ENCODE results near the genes ZMYM1, AGO1 and CSF3R.

- RRBS = no CpG with 5 or more reads among the region's 8 CpGs
These were observed 1.0 kb downstream of the GJB3 start for GRCh38 chr1:34781995-34782487.

- RRBS = 4% methylated on average over 7 of the region's 50 CpGs
These were observed at the start of gene ZMYM1 for GRCh38 chr1:35079095-35079933. Gene ZMYM1 (plus strand): TSS chr1:35079385.

- RRBS = no CpG with 5 or more reads among the region's 4 CpGs
These were observed 10.9 kb downstream of the SFPQ start for GRCh38 chr1:35181857-35182710.

GRCh38 chr1:35360271-35361465 lies 92.2 kb downstream of the ZMYM4 start:
- RRBS = no CpG with 5 or more reads among the region's 4 CpGs

GRCh38 chr1:35452005-35452501 lies 105.2 kb downstream of the KIAA0319L start:
- RRBS = no CpG with 5 or more reads among the region's 2 CpGs

DNA sequence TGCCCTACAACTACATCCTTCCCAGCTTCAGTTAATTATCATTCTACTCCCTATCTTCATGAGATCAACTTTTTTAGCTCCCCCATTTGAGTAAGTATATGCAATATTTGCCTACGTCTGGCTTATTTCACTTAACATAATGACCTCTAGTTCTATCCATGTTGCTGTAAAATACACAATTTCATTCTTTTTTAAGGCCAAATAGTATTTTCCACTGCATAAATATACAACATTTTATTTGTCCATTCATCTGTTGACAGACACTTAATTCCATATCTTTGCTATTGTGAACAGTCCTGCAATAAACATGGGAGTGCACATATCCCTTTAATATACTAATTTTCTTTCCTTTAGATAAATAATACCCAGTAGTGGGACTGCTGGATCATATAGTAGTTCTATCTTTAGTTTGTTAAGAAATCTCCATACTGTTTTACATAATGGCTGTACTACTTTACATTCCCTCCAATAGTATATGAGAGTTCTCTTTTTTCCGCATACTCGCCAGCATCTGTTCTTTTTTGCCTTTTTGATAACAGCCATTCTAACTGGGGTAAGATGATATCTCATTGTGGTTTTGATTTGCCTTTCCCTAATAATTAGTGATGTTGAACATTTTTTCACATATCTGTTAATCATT lies 32.1 kb downstream of the KIAA0319L start:
- RRBS = no CpG with 5 or more reads among the region's 3 CpGs

DNA sequence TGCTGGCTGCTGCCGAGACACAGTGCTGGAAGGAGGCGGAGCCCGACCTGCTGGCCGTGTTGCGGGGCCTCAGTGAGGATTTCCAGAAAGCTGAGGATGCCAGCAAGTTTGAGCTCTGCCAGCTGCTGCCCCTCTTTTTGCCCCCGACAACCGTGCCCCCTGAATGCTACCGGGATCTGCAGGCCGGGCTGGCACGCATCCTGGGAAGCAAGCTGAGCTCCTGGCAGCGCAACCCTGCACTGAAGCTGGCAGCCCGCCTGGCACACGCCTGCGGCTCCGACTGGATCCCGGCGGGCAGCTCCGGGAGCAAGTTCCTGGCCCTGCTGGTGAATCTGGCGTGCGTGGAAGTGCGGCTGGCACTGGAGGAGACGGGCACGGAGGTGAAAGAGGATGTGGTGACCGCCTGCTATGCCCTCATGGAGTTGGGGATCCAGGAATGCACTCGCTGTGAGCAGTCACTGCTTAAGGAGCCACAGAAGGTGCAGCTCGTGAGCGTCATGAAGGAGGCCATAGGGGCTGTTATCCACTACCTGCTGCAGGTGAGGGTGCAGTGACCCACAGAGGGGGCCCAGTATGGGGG lies 3.2 kb downstream of the NCDN start:
- RRBS = 92% methylated on average over 7 of the region's 27 CpGs

DNA sequence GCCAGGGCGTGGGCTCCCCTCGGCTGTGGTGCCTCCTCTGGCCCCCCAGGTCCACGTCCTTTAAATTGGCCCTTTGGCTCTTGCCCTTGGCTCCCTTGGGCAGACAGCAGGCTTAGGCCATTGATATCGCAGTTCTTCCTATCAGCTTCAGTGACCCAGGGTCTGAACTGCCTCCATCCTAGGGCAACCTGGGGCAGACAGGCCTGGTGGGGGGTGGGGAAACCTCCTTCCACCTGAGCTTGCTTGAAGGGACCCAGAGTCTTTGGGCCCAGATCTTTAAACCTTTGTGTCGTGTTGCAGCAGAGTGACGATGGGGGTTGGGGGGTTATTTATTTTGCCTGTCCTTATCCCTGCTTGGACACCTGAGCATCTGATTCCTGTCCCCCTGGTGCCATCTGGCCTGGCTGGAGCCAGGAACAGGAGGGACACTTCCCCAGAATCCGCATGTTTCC lies 7.0 kb upstream of the TFAP2E start:
- RRBS = no CpG with 5 or more reads among the region's 7 CpGs

DNA sequence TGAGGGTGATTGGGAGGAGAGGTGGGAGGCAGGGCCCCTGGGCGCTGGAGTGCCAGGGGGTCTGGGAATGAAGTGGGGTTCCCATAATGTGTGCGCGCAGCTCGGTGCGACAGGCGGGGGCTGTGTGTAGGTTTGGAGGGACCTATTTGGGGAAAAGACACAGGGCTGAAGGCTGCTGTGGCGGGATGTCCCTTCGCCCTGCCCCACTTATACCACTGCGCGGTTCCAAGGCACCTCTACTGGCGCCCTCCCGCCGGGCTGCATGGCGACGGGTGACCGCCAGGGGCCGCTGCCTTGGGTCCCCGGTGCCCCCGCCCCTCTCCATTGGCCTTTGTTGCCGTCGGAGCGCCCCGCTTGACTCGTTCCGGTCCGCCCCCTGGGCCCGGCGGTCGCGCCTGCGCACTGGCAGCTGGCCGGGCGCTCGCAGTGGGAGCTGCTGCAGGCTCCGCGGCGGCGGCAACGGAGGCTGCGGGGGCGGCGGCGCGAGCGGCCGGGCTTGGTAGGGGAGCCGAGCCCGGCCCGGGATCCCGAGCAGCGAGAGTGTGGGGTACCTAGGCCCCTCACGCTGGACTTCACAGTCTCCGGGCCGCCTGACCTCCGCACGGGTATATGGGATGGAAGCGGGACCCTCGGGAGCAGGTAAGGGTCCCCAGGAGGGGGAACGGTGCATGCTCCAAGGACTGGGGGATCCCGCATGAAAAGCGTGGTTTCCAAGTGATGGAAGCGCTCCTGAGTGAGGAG lies at the start of gene AGO1:
Gene AGO1 (plus strand): TSS at position 402 of the 741 bp plus-strand sequence.
- RRBS = 3% methylated on average over 31 of the region's 62 CpGs

DNA sequence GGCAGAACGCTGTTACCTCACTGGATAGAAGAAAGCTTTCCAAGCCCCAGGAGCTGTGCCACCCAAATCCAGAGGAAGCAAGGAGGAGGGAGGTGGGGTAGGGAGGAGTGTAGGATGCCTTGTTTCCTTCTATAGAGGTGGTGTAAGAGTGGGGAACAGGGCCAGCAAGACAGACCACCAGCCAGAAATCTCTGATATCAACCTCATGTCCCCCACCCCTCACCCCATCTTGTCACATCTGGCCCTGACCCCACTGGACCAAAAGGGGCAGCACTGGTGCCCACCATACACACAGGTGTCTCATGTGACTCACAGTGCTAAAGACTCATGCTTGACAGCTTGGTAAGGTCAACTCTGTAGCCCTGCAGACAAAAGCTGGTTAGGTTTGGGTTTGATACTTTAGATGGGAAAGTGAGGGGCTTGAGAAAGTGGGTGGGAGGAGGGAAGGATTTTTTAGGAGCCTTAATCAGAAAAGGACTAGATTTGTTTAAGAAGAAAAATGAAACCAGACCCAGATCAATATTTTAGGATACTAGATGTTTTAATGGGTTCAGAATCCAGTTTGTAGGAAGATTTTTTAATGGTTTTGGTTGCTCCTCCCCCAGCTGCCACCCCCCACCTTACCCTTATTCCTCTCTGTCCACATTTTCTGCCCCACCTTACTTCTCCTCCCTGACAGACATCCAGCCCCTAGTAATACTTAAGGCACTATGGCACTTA lies 11.1 kb upstream of the AGO3 start:
- RRBS = no CpG with 5 or more reads among the region's 1 CpG

GRCh38 chr1:36115027-36115694 lies 9.9 kb downstream of the COL8A2 start:
- RRBS = 98% methylated on average over 4 of the region's 23 CpGs

- RRBS = no CpG with 5 or more reads among the region's 8 CpGs
These were observed 1.6 kb upstream of the TRAPPC3 start for GRCh38 chr1:36150628-36151451.

GRCh38 chr1:36175115-36175861 lies 19.3 kb downstream of the MAP7D1 start:
- RRBS = no CpG with 5 or more reads among the region's 4 CpGs

- RRBS = no CpG with 5 or more reads among the region's 2 CpGs
These were observed 7.0 kb downstream of the THRAP3 start for GRCh38 chr1:36231244-36231666.

DNA sequence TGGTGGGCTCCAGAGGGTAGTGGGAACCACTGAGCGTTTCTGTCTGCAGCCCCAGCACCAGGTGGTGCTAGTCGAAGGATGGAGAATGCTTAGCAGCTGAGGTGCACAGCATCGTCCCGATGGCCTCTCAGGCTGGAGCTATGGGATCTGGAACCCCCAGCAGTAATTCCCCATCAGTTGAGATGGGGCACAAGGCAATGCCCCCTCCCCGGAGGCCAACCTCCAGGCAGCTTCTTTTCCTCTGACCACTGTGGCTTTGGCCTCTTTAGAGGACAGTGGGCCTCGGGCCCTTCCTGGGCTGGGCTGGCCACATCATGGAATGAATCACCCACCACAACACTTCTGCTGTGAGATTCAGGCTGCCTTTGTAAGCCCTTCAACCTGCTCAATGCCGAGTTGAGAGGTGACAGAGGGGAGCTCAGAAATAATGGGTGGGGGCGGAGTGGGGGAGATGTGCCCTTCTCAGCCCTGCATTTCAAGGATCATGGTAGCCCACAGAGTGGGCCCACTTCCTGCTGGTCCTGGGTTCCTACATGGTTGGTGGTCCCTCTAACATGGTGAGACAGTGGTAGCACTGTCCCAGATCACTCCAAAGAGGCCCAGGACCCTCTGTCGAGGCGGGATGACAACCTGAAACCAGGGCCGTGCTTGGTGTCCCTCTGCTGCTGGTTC lies 29.5 kb upstream of the EVA1B start:
- RRBS = no CpG with 5 or more reads among the region's 11 CpGs

DNA sequence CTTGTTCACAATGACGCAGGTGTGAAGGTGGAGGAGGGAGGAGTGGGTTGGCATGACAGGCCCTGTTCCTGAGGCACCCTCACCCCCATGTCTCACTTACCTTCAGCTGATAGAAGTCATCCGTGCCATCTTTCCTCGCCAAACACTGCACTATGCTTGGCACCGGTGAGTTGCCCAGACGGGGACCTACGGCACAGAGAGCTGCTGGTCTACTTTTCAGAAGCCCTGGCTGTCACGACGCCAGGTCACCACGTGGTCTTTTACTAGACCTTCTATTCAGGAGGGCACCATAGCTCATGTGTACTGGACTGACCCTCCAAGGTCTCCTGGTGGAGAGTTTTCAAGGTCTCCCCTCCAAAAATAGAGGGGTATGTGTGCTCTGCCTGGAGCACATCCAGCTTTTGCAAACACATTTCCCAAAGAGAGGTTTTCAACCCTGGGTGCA lies 27.1 kb downstream of the STK40 start:
- RRBS = no CpG with 5 or more reads among the region's 9 CpGs

DNA sequence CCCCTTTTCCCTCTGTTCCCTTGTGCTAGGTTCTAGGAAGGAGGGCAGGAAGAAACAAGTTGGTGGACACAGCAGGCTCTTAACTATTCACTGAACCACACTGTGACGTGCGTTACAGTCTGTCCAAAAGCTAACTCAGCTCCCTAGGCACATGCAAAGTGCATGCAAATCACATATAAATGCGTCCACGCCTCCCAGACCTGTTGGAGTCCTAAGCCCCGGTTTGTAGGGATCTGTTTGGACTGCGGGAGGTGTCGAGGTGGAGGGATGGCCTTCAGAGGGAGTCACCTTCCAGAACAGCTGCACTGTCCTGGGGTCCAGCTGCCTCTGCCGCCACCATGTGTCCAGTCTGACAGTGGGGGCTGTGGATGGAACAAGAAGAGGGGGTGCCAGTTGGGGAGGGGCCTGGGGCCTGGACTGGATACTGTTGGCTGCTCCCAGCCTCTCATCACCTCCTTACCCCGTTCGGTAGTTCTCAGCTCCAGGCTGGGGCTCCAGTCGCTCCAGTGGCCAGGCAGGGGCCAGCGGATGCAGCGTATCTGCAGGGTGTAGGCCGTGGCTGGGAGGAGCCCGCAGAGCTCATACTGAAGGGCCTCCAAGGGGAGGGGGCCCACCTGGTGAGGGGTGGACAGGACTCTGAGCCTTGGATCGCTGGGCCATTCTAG lies 7.7 kb upstream of the MRPS15 start:
- RRBS = no CpG with 5 or more reads among the region's 16 CpGs

DNA sequence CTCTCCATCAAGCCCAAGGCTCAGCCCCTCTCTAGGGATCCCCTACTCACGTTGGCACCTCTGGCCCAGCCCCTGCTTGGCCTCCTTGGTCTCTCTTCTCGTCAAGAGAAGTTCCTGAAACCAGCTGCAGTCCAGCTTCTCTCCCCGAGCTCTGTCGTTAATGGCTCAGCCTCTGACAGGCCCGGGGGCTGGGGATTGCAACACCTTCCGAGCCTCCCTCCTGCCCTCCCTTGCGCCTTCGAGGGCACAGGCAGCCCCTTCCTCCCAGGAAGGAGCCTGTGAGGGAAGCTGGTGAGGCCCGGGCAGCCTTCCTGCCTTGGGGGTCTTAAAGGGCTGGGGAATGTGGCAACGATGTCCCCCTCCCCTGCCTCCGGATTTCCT lies at the start of gene CSF3R:
Gene CSF3R (minus strand): TSS at position 153 of the 381 bp plus-strand sequence.
- RRBS = 2% methylated on average over 5 of the region's 11 CpGs

DNA sequence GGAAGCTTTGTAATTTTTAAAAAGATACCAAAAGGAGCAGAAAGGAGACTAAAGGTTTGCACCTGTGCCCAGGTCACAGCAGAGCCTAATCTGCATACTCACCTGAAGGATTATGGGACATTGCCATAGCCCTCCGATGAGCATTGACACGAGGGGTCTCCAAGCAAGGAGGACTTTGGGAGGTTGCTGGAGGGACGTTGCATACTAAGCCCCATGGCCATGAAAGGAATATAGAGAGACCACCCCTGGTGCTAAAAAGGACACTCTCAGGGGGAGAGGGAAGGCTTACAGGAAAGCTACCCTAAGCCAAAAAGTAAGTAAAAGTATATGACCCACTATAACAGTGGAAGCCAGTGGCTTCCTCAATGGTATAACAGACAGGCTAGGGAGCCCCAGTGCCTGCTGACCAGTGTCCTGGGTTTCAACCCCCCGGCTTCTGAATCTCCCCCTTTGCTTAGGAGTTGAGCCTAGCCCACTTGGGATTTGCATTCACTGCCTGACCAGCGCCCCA lies 148.5 kb upstream of the ZC3H12A start:
- RRBS = no CpG with 5 or more reads among the region's 5 CpGs

- RRBS = 4% methylated on average over 8 of the region's 14 CpGs
These were observed 5.2 kb downstream of the ZC3H12A start for GRCh38 chr1:37479558-37479912.

Data from HL-60 (cell line).